Retinal pigment epithelial cell (primary cell): Measurements from ENCODE around the genes SLC18B1 and RPS12.

DNA sequence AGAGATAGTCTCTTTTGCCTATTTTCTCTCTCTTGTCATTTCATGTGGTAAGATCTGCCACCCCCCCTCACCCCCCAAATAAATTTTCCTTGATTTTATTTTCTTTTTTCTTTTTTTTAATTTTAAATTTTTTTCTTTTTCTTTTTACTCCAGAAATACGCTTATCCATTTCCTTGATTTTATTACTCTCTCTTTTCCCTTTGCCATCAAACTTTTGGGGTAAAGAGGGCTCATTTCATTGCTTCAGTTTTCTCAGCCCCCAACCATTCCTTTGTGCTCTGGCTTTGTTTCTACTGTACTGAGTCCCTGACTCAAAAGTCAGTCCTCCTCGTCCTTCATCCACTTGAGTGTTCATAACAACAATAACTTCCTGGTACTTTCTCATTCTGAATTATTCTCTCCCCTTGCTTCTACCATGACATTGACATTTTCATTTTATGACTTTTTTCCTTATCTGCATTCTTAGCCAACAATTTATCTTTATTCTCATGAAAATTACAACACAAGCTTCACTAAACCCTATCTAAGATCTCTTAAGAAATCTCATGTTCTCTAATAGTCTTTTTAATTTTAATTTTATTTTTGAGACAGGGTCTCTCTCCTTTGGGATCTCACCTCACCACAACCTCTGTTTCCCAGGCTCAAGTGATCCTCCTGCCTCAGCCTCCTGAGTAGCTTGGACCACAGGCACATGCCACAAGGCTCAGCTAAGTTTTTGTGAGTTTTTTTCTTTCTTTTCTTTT lies 929 bp downstream of the ENPP3 start:
- RRBS: no CpG with 5 or more reads among the region's 2 CpGs

DNA sequence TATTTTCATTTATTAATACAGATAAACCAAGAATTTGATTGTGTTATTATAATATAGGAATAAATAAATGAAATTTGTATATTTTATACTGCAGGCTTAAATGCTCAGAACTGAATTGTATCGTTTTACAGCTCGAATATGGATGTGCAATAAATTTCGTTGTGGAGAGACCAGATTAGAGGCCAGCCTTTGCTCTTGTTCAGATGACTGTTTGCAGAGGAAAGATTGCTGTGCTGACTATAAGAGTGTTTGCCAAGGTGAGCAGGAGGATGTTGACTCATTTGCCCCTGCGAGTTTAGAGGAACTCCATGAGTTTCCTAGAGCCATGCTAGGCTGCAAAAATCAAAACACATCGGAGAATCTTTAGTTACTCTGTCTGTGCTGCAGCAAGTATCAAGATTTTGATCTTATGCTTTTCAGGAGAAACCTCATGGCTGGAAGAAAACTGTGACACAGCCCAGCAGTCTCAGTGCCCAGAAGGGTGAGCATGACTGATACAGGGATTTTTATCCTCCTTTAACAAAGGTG lies 15.4 kb downstream of the ENPP3 start:
- RRBS: no CpG with 5 or more reads among the region's 5 CpGs

GRCh38 chr6:131733343-131733794 lies 22.6 kb upstream of the CTAGE9 start:
- RRBS: no CpG with 5 or more reads among the region's 7 CpGs

GRCh38 chr6:131841072-131841522 lies 33.3 kb downstream of the ENPP1 start:
- RRBS: no CpG with 5 or more reads among the region's 4 CpGs

- RRBS: no CpG with 5 or more reads among the region's 8 CpGs
Observed at GRCh38 chr6:131894523-131895555, 56.3 kb downstream of the CCN2 start.

DNA sequence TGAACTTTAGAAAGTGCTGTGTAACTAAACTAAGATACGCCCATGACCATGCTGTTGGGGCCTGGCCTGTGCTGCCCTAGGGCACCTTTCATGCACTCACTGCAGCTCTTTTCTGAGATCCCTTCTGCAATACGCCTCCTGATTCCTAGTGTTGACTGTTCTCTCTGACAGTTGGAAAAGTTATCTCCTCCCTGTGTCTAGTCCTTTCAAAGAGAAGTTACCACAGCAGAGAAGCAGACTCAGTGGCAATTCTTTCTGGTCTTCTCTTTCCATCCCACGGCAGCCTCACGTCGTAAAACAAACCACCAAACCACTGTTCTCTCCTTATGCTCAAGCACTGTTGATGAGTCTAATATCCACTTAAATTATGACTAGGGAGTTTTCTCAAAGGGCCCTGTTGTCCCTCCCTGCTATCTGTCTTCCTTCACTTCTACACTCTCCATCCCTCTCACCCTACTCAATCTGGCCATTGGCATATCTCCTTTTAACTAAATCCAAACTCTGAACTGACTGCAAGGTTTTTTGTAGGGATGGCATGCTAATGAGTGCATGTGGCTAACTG lies 38.5 kb upstream of the MOXD1 start:
- RRBS: no CpG with 5 or more reads among the region's 5 CpGs

- RRBS: no CpG with 5 or more reads among the region's 3 CpGs
Observed at GRCh38 chr6:132513850-132514293, 956 bp upstream of the STX7 start.

- RRBS: no CpG with 5 or more reads among the region's 6 CpGs
Observed at GRCh38 chr6:132712338-132712965, 1.4 kb downstream of the VNN1 start.

DNA sequence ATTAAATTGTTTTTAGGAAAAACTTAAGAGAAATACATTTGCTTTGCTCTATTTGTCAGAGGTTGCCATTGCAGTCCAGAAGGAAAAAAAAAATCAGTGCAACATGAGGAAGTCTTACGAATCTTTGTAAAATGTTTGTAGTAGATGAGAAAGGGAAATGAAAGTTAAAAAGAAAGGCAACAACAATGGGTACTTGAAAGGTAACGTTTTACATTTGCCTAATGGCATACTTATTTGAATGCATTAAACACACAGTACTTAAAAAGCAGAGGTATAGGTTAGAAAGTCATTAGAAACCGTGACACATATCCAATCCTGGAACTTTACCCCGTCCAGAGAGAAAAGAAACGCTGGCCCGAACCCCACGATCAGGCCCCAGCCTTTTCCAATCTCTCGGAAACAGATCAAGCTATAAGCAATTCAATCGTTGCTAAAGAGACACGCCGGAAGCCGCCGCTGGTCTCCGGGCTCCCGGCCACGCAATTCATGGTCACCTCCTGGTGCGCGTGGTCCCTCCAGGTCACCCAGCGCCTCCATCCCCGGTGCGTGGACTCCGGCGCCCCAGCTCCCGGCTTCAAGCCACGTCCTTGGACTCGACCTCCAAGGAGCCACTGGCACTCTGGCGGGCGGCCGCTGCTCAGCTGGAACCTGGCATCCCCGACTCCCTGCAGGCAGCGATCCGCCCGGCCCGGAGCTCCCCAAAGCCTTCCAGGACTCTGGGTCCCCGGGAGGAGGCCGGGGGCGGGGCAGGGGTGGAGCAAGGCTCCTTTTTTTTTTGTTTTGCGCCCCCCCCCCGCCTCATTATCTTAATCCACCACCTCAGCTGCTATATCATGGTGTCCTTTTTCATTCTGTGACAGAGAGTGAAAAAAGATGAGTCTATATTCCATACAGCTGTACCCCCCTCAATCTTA lies at the start of gene SLC18B1:
SLC18B1 (minus strand) TSS at position 718 of the 914 bp plus-strand sequence.
- RRBS: under 1% methylated on average over 6 of the region's 39 CpGs

DNA sequence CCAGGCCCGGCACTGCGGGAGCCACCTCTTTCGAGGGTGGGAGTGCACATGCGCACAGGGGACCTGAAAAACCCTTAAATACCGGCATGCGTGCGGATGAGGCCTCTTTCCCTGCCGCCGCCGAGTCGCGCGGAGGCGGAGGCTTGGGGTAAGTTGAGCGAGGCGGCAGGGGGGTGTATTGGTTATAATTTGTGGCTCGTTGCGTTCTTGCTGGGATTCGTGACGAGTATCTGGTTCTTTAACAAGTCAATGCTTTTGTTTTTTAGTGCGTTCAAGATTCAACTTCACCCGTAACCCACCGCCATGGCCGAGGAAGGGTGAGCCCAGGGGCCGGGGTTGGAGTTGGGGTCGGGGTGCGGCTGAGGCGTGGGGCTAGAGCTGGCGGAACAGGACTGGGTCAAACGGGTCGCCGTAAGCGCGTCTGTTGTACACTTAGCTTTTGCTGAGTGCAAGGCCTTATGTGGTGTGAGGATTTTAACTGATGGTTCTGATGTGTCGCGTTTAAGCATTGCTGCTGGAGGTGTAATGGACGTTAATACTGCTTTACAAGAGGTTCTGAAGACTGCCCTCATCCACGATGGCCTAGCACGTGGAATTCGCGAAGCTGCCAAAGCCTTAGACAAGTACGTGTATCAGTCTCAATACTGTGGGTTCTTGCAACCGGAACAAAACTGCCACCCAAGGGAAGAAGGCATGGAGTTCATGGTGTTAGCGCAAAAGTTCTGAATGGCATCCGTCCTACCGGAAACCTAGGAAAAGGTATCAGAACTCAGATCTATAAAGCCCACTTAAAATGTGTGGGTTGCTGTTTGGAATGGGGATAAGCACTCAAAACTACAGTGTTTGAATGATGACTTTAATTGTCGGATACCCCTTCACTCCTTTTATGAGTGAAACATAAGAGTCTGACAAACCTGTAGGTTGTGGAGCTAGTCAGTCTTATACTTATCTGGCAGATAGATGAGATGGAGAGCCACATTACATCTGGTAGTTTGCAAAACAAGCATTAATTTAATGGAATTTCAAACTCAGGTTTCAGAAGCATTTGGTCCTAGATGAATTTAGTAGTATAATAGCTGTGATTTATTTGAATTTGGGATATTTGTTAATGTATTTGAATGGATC lies at the start of gene RPS12:
RPS12 (plus strand) TSS at position 104 of the 1,125 bp plus-strand sequence.
- RRBS: 1% methylated on average over 9 of the region's 47 CpGs

- RRBS: no CpG with 5 or more reads among the region's 11 CpGs
Observed at GRCh38 chr6:132817352-132818414, 3.3 kb downstream of the RPS12 start.

DNA sequence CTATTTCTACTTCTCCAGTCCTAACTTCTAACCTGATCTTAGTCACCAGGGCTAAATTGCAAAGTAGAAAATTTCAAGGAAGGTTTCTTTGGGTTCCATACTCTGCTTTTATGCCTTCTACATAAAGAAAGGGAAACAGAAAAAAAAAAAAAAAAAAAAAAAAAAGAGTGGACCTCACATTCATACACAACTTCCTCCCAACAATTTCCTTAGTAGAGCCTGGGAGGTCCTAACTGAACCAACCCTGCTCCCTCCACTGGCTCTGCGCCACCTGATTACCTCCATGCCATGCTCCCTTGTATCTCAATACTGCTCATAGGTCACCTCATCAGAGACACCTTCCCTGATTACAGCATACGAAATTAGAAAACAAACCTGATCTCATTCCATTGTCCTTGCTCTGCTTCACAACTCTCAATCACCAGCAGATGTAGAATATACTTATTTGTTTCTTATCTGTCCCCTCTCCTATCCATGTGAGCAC lies 134.3 kb upstream of the EYA4 start:
- RRBS: no CpG with 5 or more reads among the region's 2 CpGs

DNA sequence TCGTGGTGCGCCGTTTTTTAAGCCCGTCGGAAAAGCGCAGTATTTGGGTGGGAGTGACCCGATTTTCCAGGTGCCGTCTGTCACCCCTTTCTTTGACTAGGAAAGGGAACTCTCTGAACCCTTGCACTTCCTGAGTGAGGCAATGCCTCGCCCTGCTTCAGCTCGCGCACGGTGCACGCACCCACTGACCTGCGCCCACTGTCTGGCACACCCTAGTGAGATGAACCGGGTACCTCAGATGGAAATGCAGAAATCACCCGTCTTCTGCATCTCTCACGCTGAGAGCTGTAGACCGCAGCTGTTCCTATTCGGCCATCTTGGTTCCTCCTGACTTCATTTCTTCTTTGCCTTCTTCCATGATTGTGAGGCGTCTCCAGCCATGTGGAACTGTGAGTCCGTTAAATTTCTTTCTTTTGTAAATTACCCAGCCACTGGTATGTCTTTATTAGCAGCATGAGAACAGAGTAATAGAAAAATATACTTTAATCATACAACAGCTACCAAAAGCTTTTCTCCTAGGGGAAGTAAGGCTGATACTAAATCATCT lies 93.3 kb upstream of the EYA4 start:
- RRBS: no CpG with 5 or more reads among the region's 21 CpGs

DNA sequence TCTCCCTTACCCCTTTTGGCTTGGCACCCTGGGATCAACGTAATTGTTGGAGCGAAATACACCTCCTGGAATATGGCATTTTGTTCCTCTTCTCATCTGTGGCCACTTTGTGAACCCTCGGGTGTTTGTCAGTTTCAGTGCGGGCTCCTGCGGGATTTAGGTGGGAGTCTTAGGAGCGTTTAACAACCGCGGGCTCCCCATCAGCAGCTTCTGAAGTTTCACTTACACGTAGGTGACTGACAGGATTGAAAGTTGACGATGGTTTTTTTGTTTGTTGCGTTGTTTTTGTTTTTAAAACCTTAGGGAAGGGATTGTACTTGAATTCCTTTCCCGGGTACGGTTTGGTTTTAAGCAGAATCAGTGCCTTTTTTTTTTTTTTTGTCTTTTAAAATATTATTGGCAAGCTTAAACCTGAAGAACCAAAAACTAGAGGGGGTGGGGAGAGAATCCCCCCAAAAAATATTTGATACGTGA lies 2.2 kb downstream of the EYA4 start:
- RRBS: no CpG with 5 or more reads among the region's 14 CpGs

DNA sequence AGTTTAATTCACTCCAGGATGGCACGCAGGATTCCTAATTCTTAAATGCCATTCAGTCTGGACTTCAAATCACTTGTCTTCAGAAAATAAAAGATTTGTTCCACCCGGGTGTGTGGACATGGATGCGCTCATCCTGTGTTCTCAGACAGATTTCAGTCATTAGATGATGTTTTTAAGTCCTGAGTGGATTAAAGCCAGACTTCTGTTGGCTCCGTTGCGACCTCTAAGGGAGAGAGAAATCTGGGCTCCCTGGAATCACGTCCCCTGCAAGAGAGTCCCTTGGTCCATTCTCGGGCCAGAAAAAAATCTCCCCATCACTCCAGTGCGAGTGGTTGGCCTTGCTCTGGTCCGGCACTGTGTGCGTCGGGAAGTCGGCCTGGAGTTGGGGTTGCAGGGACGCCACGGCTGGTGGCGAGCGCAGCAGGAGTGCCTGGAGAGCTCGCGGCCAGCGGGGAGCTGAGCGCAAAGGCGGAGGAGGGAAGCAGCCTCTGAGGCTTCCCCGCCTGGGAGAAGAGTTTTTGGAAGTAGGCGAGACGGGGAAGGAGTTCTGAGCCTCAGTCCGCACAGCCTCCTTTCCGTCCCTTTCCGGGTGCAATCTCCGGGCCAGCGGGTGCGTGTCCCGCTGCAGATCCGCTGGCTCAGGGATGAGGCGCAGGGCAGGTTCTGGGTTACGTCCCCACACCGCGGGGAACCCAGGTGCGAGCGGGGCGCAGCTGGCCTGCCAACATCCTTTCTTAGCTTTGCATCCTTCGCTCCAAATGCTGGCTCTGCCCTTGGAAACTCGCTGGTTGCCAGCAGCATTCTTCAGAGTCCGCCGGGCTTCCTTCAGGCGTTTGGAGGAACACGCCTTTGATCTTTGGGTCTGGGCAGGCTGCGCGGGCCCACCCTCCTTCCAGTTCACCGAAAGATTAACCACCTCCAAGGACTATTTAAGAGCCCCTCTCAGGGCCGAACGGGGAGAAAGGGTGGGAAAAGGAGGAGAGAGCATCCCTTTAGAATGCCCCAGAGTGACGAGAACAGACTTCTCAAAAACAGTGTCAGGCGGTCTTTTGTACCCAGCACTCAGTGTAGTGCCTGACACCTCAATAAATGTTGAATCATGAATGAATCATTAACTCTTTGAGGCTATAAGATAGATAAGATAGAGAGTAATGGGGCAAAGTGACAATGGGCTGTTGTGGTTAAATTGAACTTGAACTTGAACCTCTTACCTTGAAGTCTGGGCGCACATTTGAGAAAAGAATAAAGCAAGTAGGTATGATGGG lies 7.0 kb downstream of the TCF21 start:
- RRBS: no CpG with 5 or more reads among the region's 53 CpGs

DNA sequence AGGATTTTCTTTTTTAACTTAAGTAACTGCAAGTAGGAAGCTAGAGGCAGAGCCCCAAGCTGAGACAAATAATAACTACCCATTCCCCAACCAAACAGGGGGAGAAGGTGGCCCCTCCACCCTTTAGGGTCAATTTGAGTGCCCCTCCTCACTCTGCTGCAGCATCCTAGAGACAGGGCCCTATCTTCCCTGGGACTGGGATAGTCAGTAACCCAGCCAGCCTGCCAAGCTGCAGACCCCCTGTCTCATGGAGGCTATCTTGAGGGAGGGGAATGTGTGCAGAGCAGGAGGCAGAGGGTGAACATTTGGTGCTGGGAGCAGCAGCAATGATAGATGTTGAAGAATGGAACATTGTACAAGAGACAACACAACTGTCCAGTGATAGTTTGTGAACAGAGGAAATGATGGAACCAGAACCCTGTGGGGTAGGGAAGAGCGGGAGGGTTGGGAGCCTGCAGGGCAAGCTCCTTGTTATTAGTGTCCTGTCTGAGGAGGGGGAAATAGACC lies 61.6 kb upstream of the SLC2A12 start:
- RRBS: no CpG with 5 or more reads among the region's 1 CpG

DNA sequence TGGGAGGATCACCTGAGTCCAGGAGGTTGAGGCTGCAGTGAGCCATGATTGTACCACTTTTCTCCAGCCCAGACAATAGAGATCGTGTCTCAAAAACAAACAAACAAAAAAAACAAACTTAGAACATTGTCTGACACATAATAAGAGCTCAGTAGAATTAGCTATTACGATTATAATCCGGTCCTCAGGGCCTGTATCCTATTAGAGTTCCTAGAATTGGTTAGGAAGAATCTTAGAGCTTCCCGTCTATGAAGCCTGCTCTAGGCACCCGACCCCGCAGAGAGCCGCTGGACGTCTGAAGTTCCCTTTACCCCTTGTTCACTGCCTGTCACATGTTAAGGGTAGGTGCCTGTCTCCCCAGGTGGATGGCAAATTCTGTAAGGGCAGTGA lies 113.9 kb upstream of the SLC2A12 start:
- RRBS: no CpG with 5 or more reads among the region's 8 CpGs

- RRBS: no CpG with 5 or more reads among the region's 31 CpGs
Observed at GRCh38 chr6:134169513-134170674, 117.5 kb upstream of the SLC2A12 start.

- RRBS: no CpG with 5 or more reads among the region's 13 CpGs
Observed at GRCh38 chr6:134170770-134171411, 118.5 kb upstream of the SLC2A12 start.